Urinary bladder (tissue), 3 donors: ENCODE data around the genes BTBD6 and MTA1.

- PRO-cap, result no peak
- RAMPAGE, long total RNA, result no peak
These were observed 5.4 kb downstream of the INF2 start for GRCh38 chr14:104694537-104695409.

- PRO-cap, result no peak
- RAMPAGE, long total RNA, result no peak
These were observed 5.5 kb downstream of the ADSS1 start for GRCh38 chr14:104729339-104730025.

DNA sequence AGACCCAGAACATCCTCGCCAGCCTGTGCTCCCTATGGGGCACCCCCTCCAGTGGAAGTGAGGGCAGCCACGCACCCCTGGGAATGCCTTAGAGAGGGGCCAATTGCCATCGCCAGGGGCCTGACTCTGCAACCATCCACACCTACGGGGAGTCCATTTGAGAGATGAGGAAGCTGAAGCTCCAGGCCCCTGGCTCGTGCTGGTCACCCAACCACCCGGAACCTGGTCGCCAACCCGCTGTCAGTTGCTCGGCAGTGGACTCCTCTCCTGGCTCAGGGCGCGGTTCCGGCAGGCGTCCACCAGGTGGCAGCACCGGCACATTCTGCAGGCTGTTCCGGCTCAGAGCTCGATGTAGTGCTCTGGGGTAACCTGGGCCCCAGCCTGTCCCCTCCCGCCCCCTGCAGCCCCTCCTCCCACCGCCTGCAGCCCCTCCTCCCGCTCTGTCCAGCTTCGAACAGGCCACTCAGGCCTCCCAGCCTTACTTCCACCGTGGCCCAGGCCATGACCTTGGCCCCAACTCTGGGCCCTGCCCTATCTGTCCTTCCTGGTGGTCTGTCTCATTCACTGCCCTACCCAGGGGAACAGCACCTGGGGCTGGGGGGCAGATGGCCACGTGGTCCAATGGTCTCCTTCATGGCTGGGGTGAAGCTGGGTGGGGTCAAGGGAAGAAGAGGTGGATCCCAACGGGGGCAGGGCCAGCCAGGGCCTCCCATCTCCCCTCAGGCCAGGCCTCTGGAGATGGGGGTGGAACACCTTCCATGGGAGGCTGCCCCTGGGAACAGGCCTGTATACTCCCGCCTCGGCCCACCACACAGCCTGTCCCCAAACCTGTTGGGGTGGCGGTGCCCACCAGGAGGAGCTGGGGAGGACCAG is 15.7 kb downstream of the SIVA1 start:
- PRO-cap, result no peak
- RAMPAGE, long total RNA, result no peak

DNA sequence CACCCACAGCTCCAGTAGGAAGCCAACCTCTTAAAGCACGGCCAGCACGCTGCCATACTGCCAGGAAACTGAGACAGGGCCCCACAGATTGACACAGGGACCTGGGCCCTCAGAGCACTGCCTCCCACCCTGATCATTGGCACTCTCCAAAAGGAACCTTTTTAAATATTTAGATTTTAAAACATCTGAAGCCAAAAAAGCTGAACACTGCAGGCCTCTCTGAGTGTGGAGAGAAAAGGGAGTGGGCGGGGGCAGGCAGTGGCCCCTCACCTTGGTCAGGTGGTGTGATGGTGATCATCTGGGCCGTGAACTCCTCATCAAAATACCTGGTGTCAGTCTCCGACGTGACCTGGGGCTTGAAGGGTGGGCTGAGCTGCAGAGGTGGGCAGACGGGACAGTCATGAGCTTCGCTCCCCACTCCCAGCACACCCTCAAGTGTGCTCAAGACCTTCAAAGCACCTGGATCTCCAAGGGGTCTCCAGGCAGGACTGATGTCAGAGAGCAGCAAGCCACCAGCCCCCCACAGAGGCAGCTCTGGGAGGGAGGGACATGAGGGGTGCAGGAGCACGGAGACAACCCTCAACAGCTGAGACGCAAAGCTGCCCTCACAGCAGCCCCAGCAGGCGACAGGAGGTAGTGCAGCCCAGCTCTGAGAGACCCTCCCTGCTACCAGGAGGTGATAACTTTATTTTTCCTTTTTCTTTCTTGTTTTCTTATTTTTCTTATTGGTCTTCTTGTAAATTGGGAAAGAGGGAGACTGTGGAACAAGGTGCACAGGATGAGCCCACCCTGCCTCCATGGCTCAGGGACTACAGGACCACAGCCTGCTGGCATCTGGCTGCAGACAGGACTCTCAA is 17.8 kb downstream of the SIVA1 start:
- PRO-cap, result no peak
- RAMPAGE, long total RNA, result no peak

DNA sequence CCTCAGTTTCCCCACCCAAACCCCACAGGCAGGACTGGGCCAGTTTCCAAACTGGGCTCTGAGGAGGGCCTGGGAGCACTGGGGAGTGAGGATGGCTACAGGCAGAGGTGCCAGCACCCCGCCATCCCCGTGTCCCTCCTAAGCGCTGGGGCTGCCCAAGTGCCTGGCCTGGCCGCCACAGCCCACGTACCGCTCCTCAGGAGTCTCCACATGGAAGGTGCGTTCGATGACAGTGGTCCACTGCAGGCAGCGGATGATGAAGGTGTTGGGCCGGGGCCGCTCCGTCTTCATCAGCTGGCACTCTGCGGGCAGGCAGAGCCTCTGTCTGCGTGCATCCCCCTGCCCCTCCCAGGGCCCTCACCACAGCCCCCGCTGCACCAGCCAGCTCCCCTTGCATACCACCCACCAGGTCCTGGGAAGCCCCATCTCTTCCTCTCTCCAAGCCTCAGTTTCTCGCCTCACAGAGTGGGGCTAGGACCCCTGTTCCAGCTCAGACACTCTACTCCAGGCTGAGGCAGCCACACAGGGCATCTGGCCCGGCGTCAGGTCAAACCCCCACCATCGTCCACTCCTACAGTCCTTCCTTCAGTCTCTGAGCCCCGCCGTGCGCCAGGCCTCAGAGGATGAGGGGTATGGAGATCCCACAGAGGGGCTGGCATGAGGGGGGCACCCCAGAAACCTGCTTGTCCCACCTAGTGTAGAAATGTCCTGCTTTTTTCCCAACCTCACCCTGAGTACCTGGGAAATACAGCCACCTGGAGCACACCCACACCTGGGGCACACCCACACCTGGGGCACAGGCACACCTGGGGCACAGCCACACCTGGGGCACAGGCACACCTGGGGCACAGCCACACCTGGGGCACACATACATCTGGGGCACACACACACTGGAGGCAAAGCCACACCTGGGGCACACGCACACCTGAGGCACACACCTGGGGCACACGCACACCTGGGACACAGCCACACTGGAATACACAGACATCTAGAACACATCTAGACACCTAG is 18.8 kb downstream of the AKT1 start:
- PRO-cap, result no peak
- RAMPAGE, long total RNA, result no peak

DNA sequence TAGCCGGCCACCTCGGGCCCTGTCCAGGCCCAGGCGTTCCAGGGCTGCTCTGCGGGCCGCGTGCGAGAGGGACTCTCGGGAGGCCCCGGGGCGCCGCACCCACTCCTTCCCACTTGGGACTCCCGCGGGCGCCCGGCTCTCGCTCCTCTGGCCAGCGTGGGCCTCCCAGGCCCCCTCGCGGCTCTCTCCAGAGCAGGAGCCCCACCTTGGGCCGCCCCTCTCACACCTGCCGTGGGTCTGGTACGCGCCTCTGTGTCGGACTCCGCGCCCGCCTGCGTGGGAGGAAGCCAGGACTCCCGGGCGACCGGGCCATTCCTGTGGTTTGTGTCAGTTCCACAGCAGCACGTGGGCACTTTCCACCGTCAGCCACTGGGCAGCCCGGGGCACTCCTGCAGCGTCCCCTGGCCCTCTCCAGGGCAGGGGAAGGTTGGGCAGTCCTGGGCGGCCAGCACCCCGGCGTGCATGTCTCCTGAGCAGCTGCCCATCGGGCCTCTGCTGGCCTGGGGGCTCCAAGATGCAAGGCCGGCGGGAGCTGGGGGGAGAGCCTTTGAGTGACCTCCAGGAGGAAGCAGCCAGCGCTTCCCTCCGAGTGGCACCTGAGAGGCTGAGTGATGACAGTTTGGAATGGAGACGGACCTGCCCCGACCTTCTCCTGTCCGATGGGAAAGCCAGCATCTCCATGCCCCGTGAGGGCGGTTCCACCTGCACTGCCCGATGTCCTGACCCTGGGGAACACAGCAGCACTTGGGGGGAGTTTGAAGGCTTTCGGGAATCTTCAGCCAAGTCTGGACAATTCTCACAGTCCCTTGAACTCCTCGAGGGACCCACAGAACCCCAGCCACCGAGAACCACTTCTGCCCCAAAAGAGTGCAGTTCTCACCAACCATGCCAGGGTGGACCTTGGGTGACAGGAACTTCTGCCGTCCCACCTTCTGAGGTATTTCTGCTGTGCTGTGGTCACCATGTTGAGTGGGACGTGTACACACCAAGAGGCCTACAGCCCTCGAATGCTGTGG is 638 bp downstream of the CLBA1 start:
- PRO-cap, result no peak
- RAMPAGE, long total RNA, result no peak

DNA sequence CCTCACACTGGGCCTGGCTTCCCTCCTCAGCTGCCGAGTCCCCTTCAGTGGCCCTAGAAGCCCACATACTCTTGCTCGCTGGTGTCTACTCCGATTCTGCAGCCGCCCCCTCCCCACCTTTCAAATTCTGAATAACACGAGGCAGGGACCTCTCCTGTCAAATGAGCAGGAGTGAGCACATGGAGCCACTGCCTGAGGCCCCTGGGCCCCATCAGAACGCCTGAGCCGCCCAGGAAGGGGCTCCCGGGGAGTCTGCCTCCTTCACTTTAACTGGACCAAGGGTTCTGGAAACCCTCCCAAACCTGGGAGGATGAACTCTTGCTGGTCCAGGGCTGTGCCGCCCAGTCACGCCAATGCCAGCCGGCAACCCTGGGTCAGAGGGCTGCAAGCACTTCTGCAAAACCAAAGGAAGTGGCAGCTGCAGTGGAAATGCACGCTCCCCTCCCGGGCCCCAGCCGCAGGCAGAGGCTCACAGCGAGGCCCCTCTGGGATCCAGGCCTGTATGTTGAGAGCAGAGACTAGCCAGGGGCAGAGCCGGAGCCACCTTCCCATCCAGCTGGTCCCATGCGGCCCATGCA is 4.7 kb downstream of the GPR132 start:
- PRO-cap, result no peak
- RAMPAGE, long total RNA, result no peak

DNA sequence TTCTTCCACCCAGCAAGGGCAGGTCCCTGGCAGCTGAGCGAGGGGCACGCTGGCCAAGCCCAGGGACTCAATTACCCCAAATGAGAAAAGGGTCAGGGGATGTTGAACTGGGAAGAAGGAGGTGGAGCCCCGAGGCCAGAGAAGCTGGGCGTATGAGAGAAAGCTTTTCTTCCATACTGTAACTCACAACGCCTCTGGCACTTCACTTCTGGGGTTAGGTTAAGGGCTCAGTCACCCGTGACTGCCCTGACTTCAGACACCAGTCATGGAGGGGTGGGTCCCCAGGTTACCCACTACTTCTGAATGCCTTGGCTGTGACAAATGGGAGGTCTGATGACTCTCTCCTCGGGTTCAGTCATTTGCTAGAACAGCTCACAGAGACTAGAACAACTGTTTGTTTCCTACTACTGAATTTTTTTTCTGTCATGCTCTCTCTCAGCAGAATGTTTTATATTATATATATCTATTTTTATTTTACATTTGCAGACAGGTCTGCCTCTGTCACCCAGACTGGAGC is 5.6 kb upstream of the GPR132 start:
- PRO-cap, result no peak
- RAMPAGE, long total RNA, result no peak

DNA sequence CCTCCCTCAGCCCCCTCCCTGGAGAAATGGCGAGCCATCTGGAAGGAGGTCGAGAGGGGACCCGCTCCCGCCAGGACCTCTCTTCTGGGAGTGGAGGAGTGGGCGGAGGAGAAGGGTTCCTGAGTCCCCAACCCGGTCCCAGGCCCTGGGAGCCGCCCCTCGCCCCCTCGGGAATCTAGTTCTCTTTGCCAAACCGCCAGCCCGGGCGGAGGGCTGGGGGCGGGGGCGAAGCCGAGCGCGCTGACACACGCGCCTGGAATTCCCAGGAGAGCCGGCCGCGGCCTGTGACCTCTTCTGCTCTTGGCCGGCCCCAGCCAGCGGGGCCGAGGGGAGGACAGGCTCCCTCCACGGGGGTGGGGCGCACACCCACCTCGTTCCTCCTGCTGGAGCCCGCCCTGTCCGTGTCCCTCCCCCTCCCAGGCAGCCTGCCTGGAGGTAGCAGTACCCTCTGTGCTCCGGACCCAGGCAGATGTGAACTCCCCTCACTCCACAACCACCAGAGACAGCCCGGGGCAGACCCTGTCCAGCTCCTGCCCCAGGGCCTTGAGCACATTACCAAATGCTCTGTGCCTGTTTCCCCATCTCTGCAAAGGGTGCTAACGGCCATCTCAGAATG is 23.0 kb upstream of the GPR132 start:
- PRO-cap, result no peak
- RAMPAGE, long total RNA, result no peak

GRCh38 chr14:105090522-105091215 is 25.4 kb upstream of the GPR132 start:
- PRO-cap, result no peak
- RAMPAGE, long total RNA, result no peak

DNA sequence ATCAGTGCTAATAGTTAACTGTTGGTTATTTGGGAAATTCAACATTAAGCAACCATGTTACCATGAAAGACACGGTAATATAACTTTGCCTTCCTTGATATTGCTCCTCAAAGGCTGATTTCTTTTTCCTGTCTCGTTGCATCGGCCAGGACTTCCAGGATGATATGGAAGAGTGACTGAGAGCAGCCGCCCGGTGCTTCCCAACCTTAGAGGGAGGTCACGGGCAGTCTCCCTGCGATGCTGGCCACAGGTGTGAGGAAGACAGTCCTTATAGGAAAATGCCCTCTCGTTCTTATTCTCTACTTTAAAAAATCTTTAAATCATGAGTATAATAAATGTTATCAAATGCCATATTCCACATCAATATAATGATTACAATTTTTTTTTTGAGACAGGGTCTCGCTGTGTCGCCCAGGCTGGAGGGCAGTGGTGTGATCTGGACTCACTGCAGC is 33.1 kb upstream of the GPR132 start:
- PRO-cap, result unidirectional peak, plus-strand start at position 179 of the sequence
- RAMPAGE, long total RNA, result no peak

DNA sequence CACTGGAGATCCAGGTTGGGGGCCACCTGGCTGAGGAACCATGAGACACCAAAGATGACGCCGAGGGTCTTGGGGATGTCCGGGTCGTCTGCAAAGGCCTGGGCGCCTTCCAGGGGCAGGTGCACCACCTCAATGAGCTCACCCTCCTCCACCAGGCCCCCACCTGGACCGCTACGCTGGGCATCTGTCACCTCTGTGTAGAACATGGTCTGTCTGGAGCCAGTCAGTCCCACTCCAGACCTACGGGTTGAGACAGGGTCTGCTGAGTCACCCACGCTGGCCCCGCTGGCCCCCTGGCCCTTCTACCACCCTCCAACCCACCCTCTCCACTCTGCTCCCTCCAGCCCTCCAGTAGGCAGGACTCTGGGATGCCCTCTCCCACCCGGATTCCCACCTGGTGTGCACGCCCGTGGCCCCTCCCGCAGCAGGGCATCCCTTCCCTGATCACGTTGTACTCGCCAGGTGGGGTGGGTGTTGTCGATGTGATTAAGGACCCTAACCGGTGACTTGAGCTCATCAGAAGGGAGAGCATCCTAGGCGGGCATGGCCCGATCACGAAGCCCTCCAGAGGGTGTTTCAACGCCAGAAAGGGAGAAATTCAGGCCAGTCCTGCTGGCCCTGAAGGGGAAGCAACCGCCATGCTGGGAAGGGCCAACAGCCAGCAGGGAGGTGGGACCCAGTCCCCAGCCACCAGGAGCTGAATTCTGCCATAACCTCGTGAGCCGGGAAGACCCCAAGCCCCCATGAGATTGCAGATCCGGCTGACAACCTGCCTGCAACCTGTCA is 4.6 kb upstream of the JAG2 start:
- PRO-cap, result no peak
- RAMPAGE, long total RNA, result no peak

- PRO-cap, result no peak
- RAMPAGE, long total RNA, result no peak
These were observed 12.0 kb upstream of the NUDT14 start for GRCh38 chr14:105192801-105193779.

DNA sequence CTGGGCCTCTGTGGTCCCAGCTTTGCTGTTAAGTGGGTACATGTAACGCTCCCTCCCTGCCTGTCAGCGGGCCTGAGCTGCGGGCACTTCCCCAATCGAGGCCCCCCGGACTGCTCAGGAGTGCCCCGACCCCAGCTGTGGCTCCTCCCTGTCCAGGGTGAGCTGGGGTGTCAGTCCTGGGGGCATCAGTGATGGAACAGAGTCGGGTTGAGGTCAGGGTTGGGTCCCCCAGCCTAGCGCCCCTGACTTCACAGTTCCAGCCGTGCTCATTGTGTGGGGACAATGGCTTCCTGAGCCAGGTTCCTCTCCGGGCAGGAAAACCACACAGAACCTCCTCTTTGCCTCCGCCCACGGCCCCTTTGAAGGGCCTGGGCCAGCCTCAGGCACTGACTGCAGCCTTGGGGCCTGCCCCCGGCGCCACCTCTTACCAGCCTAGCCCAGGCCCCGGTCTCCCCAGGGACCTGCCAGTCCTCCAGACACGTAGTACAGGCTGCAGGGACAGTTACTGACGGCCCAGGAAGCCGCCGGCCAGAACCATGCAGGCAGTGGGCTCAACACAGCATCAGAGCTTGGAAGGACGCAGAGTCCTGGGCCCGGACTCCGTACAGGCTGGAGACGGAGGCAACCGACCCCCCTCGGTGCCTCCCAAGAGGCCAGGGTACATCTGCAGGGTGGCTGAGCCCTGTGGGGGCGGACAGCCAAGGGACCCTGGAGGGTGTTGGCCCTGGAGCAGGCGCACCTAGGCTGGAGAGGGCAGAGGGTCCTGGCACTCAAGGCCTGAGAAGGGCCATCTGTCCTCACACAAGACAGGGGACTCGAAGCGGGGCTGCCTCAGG is 20.8 kb upstream of the NUDT14 start:
- PRO-cap, result no peak
- RAMPAGE, long total RNA, result no peak

- PRO-cap, result no peak
- RAMPAGE, long total RNA, result no peak
These were observed 21.6 kb upstream of the NUDT14 start for GRCh38 chr14:105202575-105203160.

- PRO-cap, result no peak
- RAMPAGE, long total RNA, result no peak
These were observed 28.3 kb upstream of the NUDT14 start for GRCh38 chr14:105209282-105209850.

DNA sequence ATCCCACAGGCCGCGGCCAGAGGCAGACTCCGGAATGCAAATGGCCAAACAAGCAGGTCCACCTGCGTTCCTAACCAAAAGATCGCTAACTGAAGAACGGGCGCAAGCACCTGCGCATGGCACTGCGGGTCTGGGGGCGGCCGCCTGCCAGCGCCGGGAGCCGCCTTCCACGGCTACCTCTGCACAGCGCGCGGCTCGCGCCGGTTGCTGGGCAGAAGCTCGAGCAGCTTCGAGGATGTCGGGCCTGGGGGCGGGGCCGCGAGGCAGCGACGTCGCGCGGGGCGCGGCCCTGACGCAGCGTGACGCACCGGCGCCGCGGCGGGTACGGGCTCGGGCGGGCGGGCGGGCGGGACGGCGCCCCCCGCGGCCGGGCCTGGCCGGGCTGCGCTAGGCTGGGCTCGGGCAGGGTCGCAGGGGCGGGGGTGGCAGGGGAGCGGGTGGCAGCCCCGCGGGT is at the start of gene BTBD6:
BTBD6 (plus strand) TSS at position 295 of the 454 bp plus-strand sequence.
- PRO-cap, result bidirectional peak, plus-strand start at position 297 of the sequence, minus-strand start at position 209 of the sequence
- RAMPAGE, long total RNA, result no peak

DNA sequence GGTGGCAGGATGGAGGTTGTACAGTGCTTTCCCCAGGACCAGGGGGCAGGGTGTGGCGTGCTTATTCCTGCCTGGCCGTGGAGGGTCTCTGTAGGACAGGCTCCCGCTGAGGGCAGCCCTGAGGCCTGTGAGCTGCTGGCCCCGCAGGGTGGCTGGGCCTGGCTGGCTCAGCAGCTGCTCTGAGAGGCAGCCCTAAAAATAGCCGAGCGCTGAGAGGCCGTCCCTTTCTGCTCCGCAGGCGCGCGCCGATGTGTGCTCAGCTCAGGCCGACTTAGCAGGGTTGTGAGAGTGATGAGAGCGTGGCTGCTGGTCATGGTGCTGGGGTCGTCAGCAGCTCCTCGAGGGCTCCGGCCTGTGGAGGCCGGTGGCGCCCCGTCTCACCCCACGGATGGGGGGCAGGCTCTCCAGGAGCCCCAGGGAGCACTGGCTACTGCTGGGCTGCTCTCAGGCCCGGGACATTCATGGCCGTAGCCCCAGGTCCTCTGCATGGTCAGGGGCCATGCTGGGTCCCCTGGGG is 9.9 kb downstream of the PACS2 start:
- PRO-cap, result no peak
- RAMPAGE, long total RNA, result no peak

GRCh38 chr14:105367973-105368601 is 30.3 kb upstream of the TEX22 start:
- PRO-cap, result no peak
- RAMPAGE, long total RNA, result no peak

- PRO-cap, result bidirectional peak, plus-strand start at chr14:105419860, minus-strand start at chr14:105419815
- RAMPAGE, long total RNA, result no peak
These were observed at the start of gene MTA1 for GRCh38 chr14:105419640-105420664. MTA1 (plus strand) TSS chr14:105419827.